Cardiac fibroblast (primary cell): ENCODE measurements around a stretch of chr14.

DNA sequence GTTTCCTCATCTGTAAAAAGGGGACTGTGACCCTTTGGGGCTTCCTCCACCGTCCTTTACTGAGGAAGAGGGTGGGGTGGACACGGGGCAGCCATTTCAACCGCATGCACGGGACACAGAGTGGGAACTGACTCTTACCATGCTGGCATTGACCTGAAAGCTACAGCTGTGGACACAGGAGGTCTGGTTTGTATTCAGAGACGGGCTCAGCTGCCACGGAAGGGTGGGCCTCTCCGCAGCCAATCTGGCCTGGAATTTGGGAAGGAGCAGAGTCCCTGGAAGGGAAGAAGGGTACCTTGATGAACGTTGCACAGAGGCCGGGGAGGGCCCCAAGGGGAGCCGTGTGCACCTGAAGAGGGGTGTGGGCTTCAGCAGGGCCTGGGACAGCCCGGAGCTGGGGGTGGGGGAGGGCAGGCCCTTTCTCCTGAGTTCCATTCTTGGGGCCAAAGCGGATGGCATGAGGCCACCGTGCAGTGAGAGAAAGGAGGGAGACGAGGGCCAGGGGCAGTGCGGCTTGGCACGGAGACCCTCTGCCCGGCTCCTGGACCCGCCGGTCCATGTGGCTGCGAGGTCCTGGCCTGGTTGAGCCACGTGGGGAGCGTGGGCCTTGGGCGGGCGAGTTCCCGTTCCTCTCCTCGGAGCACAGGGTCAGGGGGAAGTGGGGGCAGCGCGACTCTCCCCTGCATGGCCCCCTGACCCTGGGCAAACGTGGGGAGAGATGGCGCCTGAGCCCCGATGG is 14.6 kb downstream of the TNFAIP2 start:
- RRBS = 70% methylated on average over 3 of the region's 31 CpGs

DNA sequence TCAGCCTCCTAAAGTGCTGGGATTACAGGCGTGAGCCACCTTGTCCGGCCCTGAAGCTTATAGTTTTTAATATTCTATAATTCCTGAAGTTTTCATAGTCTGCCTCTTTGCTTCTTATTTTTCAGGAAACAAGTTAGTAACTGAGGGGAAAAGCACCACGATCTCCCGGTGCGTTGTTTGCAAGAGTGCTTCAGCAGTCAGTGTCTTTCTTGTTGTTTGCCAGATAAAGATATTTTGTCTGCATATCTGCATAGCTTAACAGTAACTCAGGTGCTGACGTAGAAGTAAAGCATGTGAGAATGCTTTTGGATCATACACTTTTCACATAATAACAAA is 85.1 kb downstream of the TNFAIP2 start:
- RRBS = no CpG with 5 or more reads among the region's 6 CpGs

DNA sequence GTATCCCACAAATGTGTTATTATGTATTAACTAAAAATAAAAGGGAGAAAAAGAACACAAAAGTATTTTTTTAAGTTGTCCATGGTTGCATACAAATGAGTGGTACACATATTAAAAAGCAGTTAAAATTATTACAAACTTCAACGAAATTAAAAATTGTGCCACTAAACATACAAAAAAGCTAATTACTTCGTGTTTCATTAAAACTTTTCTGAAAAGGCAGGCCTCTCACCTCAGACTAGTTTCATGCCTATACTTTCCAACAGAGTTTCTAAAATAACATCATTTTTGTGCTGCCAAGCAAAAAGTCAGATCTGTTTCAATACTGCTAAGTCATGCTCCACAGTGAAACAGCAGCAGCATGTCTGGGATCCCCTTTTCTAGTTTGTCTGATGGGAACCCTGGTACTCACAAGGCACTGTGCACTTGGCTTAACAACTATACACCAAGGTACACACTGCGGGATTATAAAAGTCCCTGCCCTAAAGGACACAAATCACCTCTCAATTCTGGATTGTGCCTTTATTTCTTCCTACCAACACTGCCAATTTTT is 2.0 kb upstream of the EIF5 start:
- RRBS = no CpG with 5 or more reads among the region's 3 CpGs

DNA sequence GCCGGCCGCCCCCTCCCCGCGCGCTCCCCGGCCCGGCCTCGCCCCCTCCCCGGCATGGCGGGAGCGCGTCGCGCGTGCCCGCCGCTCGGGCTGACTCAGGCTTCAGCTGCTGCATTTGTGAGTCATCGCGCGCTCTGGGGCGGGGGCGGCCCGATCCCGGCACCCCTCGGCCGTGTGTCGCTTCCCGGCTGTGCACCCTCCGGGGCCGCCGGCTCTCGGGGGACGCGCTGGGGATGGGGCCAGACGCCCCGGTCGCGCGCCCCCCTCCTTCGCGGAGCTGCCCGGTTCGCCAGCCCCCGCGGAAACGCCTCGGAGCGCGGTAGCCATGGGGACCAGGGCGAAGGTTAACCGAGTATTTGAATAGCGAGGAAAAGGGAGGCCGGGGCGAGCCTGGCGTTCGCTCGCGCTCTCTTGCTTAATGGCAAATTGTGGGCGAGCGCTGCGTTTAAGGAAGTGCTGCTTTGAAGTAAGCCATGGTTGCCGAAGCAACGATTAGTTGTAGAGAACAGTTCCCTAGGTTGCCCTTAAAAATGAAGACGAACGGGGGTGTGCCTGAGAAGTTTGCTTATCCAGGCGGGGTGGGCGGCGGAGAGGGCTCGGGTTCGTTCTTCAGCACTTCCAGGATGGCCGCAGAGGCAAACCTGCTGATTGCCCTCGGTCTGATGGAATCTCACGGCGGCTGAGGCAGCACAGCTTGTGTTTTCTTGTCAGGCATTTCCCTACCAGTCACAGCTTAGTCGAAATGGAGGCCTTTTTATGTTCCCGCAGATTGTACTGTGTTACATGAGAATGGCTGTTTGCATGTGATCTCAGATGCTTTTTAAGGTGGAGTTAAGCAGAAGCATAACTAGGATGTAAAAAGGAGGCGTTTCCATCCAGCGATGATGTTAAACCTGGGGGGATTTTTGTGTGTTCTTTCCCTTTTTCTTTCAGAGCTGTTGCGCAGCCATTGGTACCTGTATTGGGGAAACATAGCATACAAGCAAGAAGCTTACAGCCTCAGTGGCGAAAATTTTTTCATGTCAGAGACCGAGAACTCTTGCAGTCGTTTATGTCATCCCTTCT is 1.0 kb downstream of the EIF5 start:
- RRBS = under 1% methylated on average over 13 of the region's 83 CpGs

GRCh38 chr14:103343923-103344911 is 10.2 kb downstream of the EIF5 start:
- RRBS = no CpG with 5 or more reads among the region's 4 CpGs

DNA sequence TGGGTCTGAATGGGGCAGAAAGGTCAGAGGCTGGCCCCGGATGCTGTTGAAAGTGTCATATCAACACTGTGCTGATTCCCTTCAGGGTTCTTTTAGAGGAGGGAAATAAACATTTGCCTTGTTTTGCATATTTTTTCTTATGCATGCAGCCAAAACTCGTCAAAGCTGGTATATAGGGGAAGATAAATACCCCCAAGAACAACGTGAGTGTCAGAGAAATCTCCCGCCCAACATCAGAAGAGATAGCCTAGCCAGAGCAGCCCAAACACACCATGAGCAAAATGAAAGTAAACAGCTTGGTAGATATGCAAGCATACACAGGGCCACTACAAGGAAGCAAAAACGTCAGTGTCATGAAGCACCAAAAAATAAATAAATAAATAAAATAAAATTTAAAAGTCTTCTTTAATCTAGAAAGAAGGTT is 22.1 kb downstream of the EIF5 start:
- RRBS = no CpG with 5 or more reads among the region's 5 CpGs

DNA sequence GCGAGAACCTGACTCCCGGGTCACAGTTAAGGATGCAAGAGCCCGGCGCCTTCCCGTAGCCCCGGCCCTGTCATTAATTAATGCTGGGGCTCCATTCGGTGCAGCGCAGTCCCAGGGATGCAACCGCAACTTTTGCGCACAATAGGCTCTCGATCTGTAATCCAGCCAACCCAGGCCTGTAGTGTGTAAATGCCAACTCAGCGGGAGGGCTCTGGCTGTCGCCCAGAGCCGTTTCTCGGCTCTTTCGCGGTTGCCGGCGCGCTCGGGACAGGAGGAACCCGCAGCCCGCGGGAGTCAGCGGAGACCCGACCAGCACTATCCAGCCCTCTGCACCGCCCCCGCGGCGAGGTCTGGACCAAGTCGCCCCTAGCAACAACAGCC is 296 bp upstream of the MARK3 start:
- RRBS = no CpG with 5 or more reads among the region's 31 CpGs

DNA sequence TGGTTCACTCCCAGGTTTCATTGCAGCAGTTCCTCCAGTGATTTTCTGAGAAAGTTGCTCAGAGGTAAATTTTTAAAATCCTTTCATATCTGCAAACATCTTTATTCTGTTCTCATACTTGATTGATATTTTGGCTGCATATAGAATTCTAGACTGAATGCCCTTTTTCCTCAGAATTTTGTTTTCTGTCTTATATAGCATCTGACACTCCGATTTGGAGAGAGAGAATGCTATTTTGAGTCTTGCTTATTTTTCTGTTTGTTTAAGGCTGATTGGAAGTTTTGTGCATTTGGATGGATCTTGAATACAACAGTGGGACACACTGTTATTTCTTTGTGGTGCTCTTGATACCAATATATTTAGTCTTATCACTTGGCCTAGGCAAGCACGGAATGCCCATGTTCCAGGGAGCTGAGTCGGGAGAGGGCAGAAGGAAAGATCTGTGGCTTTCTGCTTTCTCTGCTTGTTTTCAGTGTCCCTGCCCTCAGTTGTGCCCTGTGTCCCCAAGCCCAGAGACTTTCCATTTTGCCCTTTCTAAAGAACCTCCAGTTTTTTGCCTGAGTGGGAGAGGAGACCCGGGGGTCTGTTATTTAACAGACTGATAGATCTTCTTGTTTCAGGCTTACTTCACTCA is 10.5 kb downstream of the MARK3 start:
- RRBS = no CpG with 5 or more reads among the region's 4 CpGs

GRCh38 chr14:103521993-103522569 is 549 bp downstream of the CKB start:
- RRBS = 2% methylated on average over 25 of the region's 69 CpGs

DNA sequence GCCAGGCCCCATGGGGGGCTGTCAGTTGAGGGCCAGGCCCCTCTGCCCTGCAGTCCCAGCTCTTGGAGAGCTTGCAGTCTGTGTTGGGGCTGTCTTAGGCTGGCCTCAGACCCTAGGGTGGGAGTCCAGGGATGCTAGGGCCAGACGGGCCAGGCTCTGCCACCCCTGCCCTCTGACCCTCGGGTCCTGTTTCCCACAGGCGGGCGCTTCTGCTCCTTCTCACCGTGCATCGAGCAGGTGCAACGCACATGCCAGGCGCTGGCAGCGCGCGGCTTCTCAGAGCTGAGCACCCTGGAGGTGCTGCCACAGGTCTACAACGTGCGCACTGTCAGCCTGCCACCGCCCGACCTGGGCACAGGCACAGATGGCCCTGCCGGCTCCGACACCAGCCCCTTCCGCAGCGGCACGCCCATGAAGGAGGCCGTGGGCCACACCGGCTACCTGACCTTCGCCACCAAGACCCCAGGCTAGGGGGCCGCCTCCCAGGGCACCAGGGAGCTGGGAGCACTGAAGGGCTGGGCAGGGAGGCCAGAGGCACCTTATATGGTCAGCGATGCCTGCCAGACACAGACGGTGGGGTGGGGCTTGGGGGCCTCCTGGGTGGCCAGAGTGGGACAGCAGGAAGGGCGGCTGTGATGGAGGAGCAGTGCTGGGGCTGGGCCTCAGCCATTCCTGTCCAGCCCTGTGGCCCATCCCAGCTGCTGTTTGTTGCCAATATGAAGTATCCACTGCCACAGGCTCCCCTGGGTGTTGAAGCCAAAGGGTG is 5.5 kb downstream of the TRMT61A start:
- RRBS = 88% methylated on average over 7 of the region's 27 CpGs

DNA sequence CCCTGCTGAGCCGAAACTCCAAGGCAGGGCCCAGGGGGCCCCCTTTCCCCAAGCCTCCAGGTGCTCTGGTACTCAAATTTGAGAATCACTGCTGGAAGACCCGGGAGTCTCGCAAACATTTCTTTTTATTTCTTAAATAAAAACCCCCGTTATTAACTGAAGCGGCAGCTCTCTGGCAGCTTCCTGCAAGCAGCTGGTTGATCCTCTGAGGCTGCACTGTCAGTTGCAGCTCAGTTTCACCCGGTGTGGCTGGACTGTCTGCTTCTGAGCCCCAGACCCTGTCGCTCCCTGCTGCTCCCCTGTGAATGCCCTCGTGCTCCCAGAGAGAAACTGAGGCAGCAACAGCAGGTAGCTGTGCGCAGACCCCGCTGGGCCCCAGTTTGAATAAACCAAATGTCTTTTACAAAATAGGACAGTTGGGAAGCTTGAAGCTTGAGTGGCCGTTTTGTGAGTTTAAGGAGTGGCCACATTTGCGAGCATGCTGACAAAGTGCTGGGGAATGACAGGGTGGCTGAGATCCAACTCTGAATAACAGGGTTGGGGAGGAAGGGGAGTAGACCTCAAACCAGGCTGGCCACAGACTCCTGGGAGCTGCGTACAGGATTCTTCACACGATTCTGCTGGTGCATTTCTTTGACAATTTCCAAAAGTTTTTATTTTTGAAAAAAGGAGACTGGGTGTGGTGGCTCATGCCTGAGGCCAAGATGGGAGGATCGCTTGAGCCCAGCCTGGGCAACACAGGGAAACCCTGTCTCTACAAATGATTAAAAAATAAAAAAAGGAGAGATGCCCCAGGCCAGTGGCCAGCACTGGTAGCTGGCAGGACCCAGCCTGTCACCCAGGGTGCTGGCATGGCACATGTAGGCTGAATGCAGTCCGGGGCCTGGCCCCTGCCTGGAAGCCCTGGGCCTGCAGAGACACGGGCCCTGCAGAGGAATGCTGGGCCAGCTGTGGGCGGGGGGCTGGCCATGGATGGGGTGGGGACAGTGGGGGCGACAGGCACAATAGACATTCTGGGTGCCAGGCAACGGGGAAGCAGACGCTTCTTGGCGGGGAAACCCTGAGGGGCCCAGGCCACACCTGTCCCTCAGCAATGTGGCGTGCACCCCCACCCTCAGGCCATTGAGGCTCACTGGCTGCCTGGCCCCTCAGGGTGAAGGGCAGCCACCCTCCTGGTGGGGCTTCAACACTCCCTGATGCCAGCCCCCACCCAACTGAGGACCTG is 11.6 kb downstream of the TRMT61A start:
- RRBS = no CpG with 5 or more reads among the region's 23 CpGs

DNA sequence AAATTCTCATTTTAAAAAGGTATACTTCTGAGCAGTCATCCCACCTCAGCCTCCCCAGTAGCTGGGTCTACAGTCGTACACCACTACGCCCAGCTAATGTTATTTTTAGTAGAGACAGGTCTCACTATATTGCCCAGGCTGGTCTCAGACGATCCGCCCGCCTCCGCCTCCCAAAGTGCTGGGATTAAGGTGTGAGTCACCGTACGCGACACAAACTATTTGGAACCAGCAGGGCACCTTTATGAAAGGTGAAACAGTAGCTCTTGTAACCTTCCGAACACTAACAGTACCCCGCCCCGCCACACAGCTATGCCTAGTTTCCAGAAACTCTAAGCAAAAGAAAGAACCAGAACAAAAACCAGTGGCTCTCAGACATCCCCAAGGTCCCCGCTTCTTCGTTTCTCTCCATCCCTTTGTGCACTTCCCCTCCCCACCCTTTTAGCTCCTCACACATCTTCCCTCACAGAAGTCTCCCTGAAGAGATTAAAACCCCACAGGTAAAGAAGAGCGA is 1.1 kb downstream of the BAG5 start:
- RRBS = no CpG with 5 or more reads among the region's 15 CpGs

- RRBS = 2% methylated on average over 5 of the region's 39 CpGs
Measured at GRCh38 chr14:103606898-103607995, 21.8 kb upstream of the KLC1 start.

GRCh38 chr14:103695901-103697141 is 18.9 kb downstream of the XRCC3 start:
- RRBS = no CpG with 5 or more reads among the region's 36 CpGs

DNA sequence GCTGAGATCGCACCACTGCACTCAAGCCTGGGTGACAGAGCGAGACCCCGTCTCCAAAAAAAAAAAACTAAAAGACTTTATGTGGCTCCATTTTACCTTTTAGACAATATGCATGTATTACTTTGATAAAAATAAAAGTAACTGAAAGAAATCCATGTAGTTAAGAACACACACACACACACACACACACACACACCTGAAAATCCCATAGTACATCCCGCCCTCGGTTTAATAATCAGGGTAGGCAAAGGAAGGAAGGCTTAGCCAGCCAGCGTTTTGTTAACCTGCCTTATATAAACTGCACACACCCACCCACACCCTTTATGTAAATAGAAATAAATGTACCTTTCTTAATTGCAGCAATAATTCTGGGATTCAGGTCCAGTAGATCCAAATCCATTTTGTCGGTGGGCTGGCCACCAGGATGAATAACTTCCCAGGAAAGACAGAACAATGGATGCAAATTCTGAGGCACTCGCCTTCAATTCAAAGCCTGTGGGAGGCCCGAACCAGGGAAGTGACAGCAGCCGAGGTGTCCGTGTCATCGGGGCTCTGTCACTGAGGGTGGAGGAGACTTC is 4.5 kb downstream of the XRCC3 start:
- RRBS = no CpG with 5 or more reads among the region's 12 CpGs

DNA sequence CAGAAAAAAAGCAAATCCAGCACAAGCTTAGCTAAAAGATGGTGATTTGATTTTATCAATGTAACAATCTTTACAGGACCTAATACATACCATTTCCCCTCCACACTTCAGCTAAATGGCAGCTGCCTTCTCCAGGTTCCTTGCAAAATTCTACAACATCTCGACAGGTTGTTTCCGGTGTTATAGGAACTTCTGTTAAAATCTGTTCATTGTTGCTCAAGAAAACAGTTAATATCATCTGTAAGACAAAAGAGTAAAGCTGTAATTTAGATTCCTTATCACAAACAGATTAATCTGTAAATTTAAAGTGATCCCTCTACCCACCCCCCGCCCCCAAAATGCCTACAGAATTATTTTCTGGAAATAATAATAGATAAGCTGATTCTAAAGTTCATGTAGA is 50.1 kb downstream of the PPP1R13B start:
- RRBS = no CpG with 5 or more reads among the region's 3 CpGs

- RRBS = no CpG with 5 or more reads among the region's 4 CpGs
Measured at GRCh38 chr14:103828274-103828662, 19.1 kb downstream of the PPP1R13B start.

DNA sequence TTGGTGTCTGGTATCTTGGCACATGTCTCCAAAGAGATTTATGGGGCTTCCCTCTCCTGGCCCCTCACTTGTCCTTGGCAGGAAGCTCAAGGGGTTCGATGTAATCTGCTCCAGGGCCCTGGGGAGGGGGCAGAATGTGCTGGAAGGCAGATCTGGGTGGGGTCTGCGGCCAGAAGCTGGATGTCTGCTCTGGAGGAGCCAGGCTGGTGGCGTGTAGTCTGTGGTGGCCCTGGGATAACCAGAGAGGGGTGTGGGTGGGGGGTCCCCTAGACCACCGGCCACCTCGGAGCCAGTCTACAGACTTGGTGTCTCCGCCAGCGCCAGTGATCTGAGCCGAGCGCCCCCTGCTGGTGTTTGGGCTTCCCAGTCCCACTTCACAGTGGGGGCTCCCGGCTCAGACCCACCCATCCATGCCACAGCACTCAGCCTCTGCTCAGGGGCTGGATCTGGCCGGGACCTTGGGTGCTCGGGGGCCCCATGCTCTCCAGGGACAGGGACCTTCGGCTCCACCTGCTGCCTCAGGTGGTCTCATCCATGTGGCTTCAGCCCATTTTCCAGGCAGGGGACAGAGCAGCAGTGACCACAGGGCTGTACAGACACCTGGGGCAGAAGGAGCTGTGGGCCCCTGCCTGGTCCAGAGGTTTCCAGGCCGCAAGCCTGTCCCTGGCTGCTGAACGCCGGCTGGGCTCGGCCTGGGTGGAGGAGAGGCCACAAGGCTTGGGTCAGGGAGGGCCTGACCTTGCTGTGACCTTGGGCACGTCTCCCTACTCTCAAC is 86.1 kb downstream of the KIF26A start:
- RRBS = 22% methylated on average over 2 of the region's 18 CpGs

DNA sequence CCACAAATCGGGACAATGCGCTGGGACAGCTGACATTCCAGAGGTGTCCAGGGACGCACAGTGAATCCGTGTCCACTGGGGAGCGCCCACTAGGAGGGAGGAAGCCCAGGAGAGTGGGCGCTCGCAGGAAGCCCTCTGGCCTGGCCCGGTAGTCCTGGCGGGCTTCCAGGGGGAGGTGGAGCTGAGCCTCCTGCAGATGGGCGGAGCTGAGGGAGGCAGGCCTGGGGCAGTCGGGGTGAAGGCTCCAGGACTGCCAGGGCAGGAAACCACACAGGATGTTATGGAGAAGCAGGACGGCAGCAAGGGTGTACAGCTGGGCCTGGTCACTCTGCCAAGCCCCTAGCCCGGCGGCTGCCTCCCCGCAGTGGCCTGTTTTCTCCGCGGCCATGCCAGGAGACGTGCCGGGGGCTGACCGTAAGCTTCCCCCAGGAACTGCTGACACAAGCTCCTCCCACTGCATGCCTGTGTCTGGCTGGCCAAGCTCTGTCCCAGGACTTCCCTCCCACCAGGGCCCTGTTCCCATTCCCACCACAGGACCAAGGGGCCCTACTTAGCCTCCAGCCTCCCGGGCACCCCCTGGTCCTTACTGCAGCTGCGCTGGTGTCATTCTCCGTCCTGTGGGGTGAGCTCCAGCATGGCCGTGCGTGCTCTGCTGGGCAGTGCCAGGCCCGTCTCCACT is 143.4 kb upstream of the C14orf180 start:
- RRBS = 3% methylated on average over 7 of the region's 26 CpGs

DNA sequence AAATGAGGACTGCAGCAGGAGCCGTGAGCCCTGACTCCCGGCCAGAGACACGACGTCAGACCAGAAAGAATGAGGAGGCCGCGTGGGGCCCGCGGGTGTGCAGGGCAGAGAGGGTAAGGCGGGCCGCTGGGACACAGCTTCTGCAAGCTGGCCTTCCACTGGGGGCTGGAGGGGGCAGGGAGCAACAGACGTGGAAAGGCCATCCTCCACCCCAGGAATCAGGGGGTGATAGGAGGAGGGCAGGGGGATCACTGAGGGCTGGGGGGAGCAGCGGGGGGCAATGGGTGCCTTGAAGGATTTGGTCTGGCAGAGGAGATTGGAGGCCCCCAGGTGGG is 6.8 kb downstream of the C14orf180 start:
- RRBS = no CpG with 5 or more reads among the region's 12 CpGs